Heart (tissue), 3 donors: ENCODE results near the genes SLC9A3 and SLC6A18.

- RAMPAGE, long total RNA, 2 experiments = no peak in any of the 2 experiments
These were observed 79.1 kb upstream of the PLEKHG4B start for GRCh38 chr5:12865-13344.

GRCh38 chr5:14949-15393 is 77.0 kb upstream of the PLEKHG4B start:
- RAMPAGE, long total RNA, 2 experiments = no peak in any of the 2 experiments

DNA sequence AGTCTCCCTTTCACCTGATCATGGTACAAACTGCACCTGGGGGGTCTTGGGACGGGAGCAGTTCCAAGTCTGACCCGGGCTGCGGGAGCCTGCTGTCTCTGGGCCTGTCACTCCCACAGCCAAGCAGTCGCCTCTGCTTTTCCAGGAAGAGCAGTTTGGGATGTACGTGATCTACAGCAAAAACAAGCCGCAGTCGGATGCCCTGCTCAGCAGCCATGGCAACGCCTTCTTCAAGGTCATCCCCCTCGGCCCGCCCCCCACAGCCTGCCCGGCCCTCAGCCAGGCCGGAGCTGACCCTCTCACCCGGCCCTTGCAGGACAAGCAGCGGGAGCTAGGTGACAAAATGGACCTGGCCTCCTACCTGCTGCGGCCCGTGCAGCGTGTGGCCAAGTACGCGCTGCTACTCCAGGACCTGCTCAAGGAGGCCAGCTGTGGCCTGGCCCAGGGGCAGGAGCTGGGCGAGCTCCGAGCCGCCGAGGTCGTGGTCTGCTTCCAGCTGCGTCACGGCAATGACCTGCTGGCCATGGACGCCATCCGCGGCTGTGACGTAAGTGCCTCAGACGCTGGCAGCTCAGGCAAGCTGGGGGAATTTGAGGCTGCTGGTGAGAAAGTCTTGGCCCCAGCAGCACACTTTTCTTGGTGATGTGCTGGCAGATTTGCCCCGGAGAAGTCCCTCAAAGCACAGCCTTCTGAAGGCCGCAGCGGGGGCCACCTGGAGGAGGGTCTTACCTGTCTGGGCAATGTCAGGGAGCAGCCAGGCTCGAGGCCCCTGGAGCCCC is 20.2 kb upstream of the LRRC14B start:
- RAMPAGE, long total RNA, 2 experiments = no peak in any of the 2 experiments

DNA sequence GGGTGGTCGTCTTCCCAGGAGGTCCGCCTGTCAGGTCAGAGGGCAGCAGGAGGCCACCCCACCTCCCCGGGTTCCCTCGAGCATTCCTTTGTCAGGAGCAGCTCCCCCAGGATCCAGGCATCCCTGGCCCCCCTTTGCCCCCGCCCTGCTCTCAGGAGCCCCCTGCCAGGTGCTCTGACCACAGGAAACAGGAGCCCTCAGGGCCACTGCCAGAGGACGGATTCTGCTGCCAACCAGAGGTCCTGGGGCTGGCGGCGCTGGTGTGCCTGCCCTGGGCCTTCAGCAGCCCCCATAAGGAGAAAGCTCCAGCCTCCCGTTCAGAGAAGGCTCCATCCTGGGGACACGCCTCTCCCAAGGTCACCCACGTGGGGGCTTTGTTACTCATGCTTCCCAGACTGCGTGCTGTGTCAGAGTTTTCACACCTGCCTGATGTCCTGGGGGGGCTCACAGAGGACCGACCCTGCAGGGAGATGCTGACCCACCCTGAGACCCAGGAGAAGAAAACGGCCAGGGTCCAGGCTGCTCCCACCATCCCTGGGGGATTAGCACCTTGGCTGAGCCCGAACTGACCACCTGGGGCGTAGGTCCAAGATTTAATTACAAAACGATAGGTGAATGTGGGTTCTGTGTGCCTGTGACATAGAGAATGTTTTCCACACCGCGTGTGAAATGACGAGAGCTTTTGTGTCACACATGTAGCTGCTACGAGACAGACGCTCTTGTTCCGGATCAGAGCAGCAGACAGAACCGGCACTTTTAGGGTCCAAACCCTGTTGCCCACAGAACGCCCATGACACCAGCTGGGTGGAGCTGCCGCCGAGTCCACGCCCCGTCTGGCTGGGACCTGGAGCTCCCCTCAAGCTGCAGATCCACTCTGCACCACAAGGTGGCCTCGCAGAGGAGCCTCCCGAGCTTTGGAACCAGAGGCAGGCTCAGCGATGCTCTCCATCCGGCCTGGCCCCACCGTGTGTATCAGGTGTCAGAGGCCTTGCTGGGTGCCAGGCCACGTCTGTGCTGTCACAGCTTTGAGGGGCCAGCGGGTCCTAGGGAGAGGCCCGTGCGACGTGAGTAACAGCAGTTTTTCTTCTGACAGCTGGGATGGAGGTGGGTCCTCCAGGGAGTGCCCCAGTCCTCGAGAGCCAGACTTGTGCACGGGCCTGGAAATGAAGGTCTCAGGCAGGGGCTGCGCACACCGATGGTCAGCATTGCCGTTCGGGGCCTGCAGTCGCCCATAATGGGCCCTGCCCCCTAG is 3.0 kb upstream of the LRRC14B start:
- RAMPAGE, long total RNA, 2 experiments = no peak in any of the 2 experiments

DNA sequence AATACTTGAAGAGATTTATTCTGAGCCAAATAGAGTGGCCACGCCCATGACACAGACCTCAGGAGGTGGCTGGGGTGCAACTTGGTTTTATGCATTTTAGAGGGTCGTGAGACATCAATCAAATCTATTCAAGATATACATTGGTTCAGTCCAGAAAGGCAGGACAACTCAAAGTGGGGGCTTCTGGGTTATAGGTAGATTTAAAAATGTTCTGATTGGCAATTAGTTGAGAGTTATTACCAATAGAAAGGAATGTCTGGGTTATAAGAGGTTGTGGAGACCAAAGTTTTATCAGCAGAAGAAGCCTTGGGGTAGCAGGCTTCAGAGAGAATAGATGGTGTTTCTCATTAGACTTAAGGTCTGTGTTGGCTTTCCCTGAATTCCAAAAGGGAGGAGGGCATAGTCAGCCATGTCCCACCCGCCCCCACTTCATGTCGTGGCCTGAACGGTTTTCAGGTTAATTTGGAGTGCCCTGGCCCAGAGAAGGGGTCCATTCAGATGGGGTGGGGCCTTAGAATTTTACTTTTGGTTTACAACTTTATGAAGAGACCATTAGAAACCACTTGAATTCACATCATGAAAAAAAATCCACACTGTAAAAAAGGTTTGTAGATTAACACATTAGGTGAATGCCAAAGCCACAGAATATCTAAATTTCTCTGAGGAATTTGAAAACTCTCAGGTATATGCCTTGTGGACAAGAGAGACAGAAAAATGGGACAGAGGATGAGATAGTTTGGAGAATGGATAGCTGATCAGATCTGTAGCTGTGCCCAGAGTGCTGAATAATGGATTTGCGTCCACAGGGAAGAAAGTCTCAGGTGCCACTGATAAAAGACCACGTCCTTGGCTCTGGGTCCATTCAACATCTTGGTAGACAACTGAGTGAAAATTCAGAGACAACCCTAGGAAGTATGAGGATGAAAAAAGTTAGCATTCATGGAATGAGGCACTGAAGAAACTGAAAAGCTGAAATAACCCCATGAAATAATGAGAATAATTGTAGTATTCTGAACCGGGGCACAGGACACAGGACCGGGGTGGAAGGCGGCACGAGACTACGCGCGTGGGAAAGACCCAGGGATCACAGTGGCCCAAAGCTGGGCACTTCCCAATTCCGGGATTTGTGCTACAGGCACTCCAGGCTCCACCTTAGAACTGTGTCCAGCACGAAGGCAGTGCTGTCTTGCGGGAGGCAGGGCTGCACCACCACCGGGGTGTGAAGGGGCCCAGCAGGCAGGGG is 1.7 kb upstream of the PDCD6 start:
- RAMPAGE, long total RNA, 2 experiments = no peak in any of the 2 experiments

DNA sequence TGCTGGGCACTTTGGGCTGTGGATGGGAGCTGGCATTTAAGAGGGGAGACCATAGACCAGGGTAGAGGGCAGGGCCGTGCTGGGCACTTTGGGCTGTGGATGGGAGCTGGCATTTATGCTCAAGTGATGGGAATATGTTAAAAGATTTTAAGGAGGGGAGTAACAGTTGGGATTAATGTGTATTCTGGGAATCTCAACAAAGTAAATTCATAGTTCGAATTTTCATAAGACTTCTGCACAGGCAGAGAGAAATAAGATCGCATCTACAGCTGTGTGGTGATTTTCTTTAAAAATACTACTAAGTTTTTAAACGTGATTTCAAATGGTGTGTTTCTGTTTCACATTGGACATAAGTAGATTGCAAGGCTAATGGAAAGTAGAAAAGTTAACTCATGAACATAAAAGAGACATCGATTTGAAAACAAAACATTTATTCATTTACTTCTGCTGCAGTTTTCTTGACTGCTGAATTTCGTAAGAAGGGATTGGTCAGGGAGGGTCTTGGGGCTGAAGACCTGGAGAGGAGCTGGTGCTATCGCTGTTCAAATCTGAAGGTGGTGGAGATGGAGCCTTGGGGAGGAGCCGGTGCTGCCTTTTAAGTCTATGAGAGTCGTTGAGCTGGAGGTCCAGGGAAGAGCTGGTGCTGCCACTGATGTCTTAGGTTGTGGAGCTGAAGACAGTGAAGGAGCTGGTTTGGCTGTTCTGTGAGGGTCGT is 9.5 kb downstream of the PDCD6 start:
- RAMPAGE, long total RNA, 2 experiments = no peak in any of the 2 experiments

DNA sequence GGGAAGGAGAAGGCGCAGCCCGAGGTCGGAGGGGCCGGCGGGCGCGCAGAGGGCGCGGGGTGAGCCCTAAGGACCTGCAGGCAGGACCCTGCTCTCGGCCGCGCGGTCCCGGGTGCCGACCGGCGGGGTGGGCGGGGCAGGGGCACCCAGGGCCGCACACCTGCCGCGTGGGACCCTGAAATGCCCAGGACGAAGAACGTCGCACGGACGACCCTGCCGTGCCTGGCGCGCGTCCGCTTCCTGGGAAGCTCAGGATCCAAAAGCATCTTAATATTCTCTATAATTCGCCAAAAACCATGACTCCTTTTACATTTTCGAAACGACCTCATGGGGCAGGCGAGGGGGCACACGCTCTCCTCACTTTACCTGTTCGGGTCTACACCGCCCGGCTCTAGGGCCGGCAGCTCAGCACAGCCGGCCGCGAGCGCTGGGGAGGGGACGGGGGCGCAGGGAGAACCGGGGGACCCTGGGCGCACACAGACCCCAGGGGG is 498 bp upstream of the AHRR start:
- RAMPAGE, long total RNA, 2 experiments = no peak in any of the 2 experiments

- RAMPAGE, long total RNA, 2 experiments = no peak in any of the 2 experiments
These were observed 3.3 kb downstream of the EXOC3 start for GRCh38 chr5:445925-446937.

GRCh38 chr5:458791-459432 is 15.9 kb downstream of the EXOC3 start:
- RAMPAGE, long total RNA, 2 experiments = no peak in any of the 2 experiments

DNA sequence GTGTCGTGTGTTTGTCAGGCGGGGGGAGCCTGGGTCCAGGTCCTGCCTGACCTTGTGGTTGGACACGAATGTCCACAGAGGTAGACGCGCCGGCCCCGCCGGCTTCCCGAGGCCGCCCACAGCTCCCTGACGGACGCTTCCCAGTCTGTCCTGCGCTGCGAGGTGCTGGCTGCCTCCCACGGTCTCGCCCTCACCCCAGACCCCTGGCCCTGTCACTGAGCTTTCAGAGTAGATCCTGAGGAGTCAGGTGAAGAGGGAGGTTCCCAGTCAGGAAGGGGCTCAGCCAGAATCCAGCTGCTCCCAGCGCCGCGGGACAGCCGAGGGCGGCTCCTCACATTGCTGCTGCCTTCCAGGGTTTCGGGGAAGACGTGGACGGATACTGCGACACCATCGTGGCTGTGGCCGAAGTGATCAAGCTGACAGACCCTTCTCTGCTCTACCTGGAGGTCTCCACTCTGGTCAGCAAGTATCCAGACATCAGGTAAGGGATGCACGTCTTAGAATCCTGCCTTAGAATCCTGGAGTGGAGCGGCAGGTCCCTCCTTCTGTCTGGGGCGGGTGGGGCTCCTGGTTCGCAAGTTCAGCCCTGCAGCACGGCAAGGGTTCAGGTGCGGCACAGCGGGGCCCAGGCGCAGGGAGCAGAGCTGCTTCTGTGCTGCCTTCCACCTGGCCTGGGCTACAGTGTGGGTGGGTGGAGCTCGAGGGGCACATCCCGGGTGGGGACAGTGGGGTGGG is 22.6 kb downstream of the EXOC3 start:
- RAMPAGE, long total RNA, 2 experiments = no peak in any of the 2 experiments

DNA sequence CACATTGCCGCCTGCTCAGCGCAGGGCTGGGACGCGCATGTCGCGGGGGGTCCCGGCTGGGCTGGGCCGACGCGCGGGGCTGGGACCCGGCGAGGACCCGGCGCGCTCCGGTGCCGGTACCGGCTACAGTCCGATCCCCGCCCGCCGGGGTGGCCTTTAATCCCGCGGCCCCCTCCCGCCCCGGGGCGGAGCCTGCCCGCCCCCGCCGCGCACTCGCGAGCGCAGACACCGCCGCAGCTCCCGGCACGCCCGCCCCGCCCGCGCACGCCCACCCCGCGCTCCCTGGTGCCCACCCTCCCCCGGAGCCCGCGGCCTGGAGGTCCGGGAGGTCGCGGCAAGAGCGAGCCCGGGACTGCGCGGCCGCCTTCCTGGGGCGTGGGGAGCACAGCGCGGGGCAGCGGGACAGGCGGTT is at the start of gene SLC9A3:
TSS of gene SLC9A3 (minus strand) at position 132 of the 412 bp plus-strand sequence.
- RAMPAGE, long total RNA, 2 experiments = no peak in any of the 2 experiments

- RAMPAGE, long total RNA, 2 experiments = no peak in any of the 2 experiments
These were observed 4.1 kb upstream of the SLC9A3 start for GRCh38 chr5:528208-528868.

GRCh38 chr5:556804-557475 is 32.7 kb upstream of the SLC9A3 start:
- RAMPAGE, long total RNA, 2 experiments = no peak in any of the 2 experiments

GRCh38 chr5:624628-625161 is 12.6 kb downstream of the CEP72 start:
- RAMPAGE, long total RNA, 2 experiments = no peak in any of the 2 experiments

- RAMPAGE, long total RNA, 2 experiments = no peak in any of the 2 experiments
These were observed 16.9 kb upstream of the ZDHHC11B start for GRCh38 chr5:801545-801799.

DNA sequence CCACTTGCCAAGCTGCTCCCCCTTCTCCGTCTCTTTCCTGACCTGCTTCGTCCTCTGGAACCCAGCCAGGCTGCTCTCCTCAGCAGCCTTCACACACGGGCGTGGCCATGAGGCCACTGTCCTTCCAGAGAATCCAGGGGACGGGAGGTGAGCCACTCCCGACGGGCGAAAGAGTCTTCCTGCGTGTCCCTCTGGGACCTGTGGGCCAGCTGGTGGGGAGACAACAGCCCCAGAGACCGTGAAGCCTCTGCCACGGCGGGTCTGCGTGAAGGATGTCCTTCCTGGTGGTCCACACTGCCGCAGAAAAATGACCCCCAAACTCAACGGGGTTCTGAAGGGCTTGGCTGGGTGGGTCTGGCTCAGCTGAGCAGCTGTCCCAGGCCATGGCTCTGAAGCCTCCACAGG is 47.5 kb upstream of the NKD2 start:
- RAMPAGE, long total RNA, 2 experiments = no peak in any of the 2 experiments

- RAMPAGE, long total RNA, 2 experiments = no peak in any of the 2 experiments
These were observed 5.2 kb upstream of the NKD2 start for GRCh38 chr5:1003354-1003832.

- RAMPAGE, long total RNA, 2 experiments = no peak in any of the 2 experiments
These were observed 6.8 kb upstream of the SLC12A7 start for GRCh38 chr5:1118492-1119324.

DNA sequence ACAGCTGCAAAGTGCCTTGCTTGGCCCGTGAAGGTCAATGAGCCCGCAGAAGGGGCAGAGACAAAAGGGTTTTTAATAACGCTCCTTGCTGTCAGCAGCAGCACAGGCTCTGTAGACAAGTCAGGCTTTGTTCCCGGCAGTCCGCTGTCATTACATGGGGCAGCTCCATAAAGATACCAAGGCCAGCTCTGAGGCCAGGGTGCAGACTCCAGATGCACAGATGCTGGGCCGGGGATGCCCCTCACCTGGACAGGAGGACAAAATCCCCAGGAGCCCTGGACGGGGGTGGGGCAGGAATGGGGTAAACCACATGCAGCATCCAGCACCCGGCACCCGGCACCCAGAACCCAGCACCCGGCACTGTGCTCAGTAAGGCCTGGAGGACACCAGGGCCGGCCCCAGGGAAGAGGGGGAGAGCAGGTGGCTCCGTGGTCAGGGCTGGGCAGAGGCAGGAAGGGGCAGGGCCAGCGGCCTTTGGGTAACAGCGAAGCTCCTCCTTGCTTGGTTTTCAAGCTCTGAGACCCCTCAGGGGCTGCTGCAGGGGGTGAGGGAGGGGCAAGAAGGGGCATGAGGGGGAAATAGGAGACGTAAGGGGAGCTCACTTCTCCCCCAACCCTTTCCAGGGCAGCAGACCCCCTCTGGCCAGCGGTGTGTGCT is 18.0 kb upstream of the SLC6A19 start:
- RAMPAGE, long total RNA, 2 experiments = no peak in any of the 2 experiments

GRCh38 chr5:1225369-1225600 is at the start of gene SLC6A18:
SLC6A18 (plus strand) TSS chr5:1225381.
- RAMPAGE, long total RNA, 2 experiments = no peak in any of the 2 experiments